Right common carotid artery plus branches (tissue), 1 donor: Measurements from ENCODE around the genes HIVEP3, FOXJ3, SLC2A1 and MED8.

DNA sequence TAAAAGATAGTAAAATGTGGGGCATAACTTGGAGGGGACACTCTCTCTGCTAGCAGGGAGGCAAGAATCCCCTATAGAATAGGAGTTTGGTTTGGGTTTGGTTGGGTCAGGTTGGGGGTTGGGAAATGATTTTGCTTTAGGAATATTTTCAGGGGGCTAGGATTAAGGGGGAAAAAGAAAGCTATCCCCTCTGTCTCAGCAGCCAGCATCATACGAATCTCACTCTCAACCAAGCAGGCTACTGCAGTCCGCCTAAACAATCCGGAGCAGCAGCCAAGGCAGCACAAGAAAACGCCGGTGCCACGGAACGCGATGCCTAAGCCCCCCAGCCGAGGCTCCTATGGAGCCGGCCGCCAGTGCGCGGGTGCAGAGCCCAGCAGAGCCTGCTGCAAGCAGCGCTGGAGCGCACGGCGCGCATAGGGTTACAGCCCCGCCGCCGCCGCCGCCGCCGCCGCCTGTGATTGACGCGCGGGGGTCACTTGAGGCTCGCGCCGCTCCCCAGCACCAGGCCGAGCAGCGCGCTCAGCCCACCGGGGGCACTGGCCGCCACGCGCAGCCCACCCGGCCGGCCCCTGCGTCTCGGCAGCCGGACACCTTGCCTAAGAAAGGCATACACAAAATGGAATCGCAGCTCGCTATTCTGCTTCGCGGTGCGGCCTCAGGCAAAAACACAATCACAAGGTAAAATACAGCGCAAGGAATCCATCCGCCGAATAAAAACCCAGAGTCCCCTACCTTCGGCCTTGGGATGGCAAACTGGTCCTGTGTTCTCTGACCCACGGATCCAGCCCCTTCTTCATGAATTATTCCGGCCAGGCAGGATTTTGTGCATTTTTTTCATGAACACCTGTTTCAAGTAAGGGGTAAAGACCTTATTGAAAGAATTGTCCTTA, 798 bp downstream of the HIVEP3 start:
- PRO-cap = no peak

GRCh38 chr1:41918571-41919142, at the start of gene HIVEP3:
Gene HIVEP3, minus strand, starts transcription at chr1:41918922.
- PRO-cap = no peak

- PRO-cap = bidirectional peak, plus-strand start at chr1:42335423, minus-strand start at chr1:42335232
Measured at GRCh38 chr1:42334893-42335750, at the start of gene FOXJ3. Gene FOXJ3, minus strand, starts transcription at chr1:42335235.

DNA sequence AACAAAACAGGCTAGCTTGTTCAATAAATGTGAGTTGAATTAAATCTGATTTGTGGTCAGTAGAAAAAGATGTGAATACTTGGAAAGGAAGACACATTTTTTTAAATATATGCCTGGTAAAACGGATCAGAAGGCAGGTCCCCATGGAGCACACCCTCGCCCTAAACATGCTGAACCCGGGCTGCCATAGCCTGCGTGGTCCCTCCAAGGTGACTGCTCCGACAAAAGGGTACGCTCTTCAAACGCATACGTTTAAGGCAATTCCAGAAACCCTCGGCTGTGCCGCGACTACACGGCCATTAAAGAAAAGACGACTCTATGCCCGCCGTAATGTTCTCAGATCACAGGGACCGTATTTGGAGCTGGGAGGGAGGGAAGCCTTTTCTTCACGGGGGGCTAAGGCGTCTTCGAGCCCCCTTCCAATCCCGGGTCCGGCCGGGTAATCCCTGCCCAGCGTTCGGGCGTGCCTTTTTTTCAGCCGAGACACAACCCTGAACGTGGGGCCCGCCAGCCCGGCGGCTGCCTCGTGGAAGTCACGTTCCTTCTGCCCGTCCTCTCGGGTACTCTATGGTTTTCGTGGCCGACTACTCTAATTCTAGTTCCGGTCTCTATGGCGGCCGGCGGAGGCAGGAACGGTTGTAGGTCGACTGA, 482 bp upstream of the YBX1 start:
- PRO-cap = unidirectional peak, minus-strand start at position 342 of the sequence; bidirectional peak, plus-strand start outside the sequence, minus-strand start at position 567 of the sequence

DNA sequence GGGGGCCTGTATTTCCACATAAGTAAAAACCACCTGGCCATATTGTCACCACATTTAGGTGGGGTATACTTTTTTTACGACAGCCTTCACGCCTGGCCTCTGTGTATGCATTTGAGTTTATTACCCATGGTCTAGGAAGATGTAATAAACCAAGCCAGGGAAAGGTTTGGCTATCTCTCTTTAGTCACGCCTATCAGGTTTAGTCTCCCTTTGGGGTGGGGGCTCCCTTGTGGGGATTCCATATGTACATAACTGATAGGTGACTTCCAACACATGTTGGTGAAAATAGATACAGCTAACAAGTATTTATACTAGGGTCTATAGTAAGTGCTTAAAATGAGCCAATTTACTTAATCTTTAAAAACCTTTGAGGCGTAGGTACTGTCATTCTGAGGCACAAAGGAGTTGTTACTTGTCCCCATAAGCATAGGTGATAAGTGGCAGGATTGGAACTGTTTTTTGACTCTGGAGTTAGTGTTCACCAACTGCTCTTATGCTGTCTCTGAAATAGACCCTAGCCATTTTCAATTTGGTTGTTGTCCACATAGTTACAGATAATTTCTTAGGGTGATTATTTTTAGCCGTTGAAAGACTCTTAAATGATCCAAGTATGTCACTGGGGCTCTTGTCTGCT, 4.3 kb downstream of the YBX1 start:
- PRO-cap = no peak

- PRO-cap = no peak
Measured at GRCh38 chr1:42693412-42694311, 11.4 kb downstream of the YBX1 start.

GRCh38 chr1:42737082-42737746, 2.8 kb downstream of the CLDN19 start:
- PRO-cap = no peak

DNA sequence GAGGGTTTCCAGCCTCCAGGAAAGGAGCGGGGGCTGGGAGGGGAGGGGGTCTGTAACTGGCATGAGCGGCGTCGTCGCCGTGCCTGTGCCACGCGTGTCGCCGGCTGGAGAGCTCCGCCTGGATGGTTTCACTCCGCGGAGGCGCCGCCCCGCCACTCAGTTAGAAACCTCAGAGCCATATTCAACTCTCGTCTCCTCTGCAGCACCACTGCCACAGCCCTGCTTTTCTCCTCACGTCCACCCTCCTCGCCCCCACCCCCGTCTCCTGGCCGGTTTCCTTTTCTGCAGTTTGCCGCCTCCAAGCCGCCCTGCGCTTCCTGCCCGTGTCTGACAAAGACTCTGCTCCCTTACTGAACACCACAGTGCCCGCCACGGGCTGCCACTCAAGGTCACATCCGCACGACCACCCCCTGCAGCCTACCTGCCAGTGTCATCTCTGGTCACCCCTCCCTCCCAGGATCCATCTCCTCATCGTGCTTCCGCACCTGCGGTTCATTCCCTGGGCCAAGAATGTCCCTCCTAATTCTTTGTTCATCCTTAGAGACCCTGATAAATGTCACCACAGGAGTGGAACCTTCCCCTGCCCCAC, 563 bp downstream of the TMEM269 start:
- PRO-cap = no peak

DNA sequence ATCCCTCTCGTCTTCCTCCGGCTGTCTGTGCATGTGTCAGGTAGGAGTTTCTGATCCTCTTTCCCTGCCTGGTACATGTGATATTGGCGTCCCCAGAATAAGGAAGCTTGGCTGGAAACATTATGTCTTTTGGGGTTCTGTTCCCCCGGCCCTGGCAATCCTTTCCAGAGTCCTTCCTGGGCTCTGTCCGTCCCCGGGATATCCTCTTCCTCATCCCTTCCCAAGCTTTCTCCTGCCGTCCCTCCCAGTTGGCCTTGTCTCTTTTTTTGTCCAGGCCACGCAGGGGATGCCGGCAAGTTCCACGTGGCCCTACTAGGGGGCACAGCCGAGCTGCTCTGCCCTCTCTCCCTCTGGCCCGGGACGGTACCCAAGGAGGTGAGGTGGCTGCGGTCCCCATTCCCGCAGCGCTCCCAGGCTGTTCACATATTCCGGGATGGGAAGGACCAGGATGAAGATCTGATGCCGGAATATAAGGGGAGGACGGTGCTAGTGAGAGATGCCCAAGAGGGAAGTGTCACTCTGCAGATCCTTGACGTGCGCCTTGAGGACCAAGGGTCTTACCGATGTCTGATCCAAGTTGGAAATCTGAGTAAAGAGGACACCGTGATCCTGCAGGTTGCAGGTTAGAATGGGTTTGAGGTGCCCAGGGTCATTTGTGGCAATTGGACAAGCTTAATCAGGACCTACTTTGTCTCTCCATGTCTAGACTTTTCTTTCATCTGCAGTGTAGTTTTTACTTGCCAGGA, 13.5 kb upstream of the SVBP start:
- PRO-cap = no peak

- PRO-cap = no peak
Measured at GRCh38 chr1:42843056-42843769, 3.2 kb upstream of the ZNF691 start.

DNA sequence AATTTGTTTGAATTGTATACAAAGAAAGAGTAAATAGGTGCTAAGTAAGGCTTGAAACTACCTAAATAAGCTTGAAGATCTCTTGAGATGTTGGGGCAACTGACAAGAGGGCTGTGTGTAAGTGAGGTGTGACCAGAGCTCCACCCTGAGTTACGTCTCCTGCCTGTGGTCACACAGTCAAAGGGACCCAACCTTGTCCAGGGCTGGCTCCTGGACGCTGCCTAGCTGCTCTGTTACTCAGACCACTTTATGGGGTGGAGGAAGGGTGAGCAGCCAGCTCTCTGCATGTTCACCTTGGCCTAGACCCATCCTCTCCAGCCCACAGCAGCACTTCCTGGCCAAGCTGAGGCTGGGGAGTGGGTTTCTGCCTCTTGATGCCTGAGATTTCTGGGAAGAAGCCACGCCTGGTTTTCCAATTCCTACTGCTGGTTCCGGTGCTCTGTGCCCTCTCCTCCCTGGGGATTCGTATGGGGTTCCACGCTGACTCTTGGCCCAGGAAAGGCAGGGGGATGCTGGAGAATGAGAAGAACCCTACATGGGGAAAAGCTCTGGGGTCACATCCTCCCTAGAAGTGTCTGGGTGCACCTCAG, 24.5 kb downstream of the SLC2A1 start:
- PRO-cap = no peak

- PRO-cap = no peak
Measured at GRCh38 chr1:42942444-42942929, 16.2 kb downstream of the SLC2A1 start.

DNA sequence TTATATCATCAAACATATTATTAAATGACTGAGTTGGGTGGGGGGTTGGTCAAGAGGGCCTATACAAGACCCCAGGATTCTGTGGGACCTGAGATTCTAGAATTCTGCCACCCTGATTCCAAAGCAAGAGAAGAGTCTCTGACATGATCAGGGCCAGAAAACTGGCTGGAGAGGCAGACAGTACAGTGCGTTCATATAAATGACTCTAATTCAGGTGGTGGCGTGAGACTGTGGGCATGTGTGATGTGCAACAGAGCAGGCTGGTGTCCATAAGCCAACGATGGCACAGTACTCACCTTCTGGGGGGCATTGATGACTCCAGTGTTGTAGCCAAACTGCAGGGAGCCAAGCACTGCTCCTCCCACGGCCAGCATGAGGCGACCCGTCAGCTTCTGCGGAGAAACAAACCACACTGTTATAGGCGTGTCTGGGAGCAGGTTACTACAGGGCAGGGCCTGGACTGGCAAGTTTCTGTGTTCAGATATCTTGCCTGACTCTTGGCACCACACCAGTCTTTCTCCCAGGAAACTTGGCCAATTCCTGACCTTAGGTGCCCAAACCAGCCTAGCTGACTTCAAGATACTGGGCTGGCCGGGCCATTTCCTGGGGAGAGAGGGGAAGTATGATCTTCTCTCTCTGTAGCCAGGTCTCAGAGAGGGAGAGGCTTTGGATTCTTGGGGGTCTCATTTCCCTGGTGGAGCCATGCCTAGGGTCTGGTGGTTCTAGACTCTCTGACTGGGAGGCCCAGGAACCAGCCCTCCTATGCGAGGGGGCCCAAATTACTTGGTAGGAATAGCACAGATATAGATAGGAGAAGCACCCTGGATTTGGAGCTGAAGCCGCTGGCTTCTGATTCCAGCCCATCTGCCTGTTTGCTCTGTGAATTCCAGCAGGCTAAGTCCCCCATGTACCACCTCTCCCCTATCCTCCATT, 15.5 kb downstream of the SLC2A1 start:
- PRO-cap = no peak

DNA sequence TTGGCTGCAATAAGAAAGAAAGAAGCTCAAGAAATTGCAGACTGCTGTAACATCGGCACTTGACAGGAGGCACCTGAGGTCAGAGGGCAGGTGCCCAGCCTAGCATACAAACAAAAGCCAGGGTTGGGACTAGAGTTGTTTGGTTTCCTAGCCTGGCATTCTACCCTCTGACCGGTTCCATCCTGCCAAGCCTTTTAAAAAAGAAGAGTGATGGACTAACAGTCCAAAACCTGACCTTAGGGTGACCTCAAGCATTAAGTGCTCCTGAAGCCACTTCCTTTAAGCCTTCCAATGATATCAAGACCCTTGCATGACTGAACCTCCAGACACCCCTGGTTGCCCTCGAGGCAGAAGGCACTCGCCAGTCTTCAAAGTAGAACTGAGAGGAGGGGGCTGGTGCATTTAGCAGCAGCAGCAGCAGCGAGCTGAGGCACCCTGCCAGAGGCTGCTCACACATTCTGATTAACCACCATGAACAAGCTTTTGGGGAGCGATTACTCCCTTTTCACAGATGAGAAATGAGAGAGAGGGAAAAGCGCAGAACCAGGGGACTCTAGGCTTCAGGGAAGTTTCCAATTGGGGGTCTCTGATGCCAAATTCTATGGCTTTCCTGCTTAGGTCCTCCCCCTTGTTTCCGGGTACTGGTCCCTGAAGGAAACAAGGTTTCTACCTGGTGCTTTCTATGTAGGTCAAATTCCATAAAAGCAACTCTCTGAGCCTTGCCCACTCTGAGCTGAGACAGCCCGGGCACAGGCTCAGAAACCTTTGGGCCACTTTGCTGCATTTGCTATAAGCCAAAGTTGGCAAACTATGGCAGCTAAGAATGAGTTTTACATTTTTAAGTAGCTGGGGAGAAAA, 9.2 kb downstream of the SLC2A1 start:
- PRO-cap = no peak

GRCh38 chr1:42958698-42959364, at the start of gene SLC2A1:
Gene SLC2A1, minus strand, starts transcription at chr1:42958868.
- PRO-cap = bidirectional peak, plus-strand start at chr1:42959046, minus-strand start at chr1:42958868

GRCh38 chr1:42979758-42980875, 21.4 kb upstream of the SLC2A1 start:
- PRO-cap = no peak

- PRO-cap = no peak
Measured at GRCh38 chr1:43119631-43120218, 28.0 kb upstream of the CFAP144 start.

DNA sequence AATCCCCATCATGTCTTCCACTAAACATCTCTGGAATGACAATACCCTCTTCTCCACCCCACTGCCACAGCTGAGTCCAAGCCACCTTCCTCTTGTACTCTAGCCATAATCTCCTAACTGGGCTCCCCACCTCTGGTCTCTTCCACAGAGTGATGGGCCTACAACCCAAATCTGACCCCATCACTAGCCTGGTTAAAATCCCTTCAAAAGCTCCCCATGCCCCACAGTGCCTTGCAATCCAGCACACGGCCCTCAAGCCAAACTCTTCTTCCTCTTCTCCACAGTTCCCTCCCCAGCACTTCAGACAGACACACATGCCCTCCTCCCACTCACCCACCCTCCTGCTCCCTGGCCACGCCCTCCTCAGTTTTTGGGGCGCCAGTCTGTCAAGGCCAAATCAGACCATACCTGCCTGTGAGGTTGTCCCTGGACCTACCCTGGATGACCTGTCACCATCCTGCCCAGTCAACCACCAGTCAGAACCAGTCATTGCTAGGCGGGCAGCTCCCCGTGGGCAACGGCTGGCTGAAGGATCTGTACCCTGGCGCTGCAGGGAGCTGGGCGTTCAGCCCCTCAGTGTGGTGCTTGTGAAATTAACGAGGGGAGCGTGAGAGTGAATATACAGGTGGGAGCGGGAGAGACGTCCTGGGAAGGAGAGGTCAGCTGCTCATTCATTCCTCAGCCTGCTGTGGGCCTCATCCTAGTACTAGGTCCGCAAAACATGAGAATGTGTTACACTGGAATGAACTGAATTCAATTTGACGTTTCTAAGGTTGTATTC, 731 bp downstream of the C1orf210 start:
- PRO-cap = no peak

- PRO-cap = no peak
Measured at GRCh38 chr1:43387265-43387716, 2.3 kb downstream of the MED8 start.

DNA sequence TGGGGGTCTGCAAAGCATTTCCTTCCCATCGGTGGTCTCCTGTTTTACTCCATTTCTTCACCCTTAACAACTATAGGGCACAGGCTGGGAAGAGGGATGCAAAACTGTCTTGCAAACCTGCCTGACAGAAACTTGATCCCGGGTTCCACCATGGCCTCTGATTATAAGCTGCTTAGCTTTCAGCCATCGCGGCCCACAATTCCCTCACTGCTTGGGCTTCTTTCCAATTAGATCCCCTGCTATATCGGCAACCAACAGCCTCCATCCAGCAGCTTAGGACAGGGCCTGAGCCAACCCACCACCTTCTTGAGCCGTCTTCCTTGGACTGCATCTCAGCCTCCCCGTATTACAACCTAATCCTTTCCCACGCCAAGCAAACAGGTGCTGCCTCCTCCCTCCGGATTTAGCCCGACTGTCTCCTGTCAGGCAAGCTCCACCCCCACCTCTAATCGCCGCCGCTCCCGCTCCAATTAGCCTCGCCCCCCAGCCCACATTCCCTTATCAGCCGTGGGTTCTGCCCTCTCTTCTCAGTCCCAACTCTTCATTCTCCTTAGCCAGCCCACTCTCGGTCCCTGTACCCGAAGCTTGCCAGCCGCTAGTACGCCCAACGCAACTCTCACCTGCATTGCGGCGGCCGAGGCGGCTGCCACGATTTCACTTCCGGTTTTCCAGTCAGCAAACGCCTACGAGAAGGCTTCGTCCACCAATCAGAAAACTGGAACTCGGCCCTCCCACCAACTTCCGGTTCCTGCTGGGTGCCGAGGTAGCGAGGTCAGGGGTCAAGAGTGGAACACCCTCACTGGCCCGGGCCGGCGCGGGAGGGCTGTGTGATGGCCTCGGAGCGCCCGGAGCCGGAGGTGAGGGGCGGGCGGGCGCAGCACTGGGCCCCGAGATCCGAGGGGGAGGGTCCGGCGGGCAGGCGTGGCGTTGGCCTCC, at the start of gene MED8:
TSS of gene MED8 (minus strand) at position 662 of the 936 bp plus-strand sequence.
- PRO-cap = bidirectional peak, plus-strand start at position 799 of the sequence, minus-strand start at position 662 of the sequence